Islet of Langerhans (tissue), 1 donor: Measurements from ENCODE around the genes PPP2R3A and A4GNT.

DNA sequence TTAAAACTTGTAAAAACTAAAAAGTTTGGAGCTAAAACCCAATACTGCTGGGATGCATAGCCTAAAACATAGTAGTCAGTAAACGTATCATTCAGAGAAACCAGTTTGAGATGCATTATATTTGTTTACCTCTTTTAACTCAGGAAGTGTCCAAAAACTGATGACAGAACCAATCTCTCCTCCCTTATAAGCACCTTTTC, 58.4 kb downstream of the CEP63 start:
- RRBS = no CpG with 5 or more reads among the region's 1 CpG

GRCh38 chr3:134695297-134695724, 44.5 kb upstream of the KY start:
- RRBS = no CpG with 5 or more reads among the region's 8 CpGs

DNA sequence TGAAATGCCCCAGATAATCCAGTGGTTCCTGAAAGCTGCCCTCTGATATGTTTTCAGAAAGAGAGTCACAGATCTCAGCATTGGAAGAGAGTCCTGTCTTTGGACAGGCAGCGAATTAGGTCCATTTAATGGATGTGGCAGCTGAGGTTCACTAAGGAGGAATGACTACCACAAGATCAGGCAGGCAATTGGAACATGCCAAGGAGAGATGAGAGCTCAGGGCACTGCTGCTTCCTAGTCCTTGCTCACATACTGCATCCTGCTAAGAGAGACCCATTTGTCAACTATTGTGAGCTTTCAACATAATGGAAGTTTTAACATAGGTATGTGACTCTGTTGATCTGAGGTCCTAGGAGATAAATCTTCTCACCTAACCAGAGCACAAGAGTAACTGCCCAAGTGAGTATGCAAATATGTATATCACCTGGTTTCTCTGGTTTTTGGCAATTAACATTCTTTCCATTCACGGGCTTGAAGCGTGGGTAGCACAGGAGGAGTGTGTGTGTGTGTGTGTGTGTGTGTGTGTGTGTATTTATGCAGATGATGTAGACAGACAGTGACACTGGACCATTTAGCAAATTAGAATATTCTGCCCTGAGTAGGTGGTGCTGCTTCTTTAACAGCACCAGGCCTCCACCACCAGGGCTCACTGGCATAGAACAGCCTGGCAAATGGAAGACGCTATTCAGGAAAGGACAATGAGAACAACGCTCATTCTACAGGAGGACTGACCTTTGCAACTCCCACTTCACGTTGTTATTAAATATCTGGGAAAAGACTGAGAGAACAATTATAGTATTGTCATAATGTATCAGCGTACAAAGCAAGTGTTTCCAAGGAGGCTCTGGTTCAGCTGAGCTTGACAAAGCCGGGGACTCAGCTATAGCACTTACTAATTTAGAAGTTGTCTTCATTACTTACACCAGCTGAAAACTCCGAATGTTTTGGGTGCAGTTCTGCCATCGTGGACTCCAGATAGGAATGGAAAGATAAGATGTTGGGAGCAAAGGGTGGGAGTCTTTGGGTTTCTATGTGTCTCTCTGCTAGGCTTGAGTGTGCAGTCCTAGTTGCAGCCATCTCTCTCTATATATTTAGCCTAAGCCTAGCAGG, 15.1 kb downstream of the EPHB1 start:
- RRBS = no CpG with 5 or more reads among the region's 10 CpGs

GRCh38 chr3:135965604-135966832, at the start of gene PPP2R3A:
TSS of gene PPP2R3A (plus strand) at chr3:135965728.
- RRBS = 3% methylated on average over 21 of the region's 109 CpGs

DNA sequence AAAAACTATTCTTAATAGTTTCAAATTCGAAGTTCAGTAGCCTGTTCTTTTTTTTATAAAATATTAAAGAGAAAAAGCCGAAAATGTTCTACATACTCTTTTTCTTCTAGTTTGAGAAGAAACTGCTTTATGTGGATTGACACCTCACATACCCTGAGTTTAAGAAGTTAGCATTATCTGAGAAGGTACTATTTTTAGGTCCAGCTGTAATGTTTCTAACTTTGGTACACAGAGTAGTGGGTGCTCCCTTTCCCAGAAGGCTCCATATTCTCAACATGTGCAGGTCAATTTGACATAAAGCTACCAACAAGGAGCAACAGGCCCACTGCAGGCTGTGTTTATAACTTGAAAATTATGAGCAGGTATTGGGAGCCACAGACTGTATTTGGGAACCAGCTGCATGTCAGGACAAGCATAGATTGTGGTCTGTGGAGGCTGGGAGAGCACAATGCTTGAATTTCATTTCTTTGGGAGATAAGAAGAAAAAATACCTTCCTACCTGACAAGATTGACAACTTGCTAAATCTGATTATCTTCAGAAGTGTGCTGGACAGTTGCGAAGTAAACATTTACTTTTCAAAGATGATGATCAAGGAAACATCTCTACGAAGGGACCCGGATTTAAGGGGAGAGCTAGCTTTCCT, 57.1 kb downstream of the PPP2R3A start:
- RRBS = no CpG with 5 or more reads among the region's 5 CpGs

DNA sequence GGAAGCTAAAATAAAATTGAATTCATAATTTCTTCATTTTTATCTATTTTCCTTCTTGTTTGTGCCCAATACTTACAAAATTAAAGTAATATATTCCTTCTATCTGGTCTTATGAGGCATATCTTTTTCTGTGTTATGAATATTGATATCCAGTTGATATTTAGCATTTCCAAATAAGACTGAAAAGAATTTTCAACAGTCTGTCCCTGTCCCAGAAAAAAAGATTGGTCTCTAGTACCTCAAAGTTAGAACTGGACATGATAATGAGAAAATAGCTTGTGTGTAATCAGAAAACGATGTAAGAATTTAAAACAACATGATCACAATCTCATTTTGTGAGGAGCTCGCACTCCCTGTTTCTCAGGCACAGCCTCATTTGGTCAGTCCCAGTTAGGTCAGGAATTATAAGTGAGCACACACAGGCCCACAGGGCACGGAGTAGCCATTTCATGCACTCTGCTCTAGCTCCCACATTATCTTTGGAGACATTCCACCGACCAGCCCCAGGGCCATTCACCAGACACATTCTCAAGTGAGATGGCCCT, 105.2 kb downstream of the PPP2R3A start:
- RRBS = no CpG with 5 or more reads among the region's 4 CpGs

GRCh38 chr3:136191999-136192589, 4.0 kb downstream of the MSL2 start:
- RRBS = no CpG with 5 or more reads among the region's 6 CpGs

GRCh38 chr3:136196685-136197487, 751 bp upstream of the MSL2 start:
- RRBS = 4% methylated on average over 8 of the region's 54 CpGs

DNA sequence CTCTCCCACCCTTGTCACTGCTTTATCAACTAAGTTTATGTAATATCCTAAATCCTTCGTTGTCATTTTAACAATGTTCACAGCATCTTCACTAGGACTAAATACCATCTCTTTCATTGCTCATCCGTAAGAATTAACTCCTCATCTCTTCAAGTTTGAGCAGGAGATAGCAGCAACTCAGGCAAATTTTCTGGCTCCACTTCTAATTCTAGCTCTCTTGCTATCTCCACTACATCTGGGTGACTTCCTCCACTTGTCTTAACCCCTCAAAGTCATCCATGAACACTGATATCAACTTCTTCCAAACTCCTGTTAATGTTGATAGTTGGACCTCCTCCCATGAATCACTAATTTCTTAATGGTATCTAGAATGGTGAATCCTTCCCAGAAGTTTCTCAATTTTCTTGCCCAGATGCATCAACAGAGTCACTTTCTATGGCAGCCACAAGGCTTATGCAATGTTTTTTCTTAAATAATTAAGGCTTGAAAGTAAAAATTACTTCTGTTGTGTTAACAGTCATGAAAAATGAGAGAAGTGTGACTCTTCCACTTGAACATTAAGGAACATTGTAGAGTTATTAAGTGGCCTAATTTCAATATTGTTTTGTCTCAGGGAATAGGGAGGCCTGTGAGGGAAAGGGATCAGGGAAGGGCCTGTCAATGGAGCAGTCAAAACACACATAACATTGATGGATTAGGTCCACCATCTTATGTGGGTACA, 164.3 kb downstream of the PCCB start:
- RRBS = no CpG with 5 or more reads among the region's 2 CpGs

DNA sequence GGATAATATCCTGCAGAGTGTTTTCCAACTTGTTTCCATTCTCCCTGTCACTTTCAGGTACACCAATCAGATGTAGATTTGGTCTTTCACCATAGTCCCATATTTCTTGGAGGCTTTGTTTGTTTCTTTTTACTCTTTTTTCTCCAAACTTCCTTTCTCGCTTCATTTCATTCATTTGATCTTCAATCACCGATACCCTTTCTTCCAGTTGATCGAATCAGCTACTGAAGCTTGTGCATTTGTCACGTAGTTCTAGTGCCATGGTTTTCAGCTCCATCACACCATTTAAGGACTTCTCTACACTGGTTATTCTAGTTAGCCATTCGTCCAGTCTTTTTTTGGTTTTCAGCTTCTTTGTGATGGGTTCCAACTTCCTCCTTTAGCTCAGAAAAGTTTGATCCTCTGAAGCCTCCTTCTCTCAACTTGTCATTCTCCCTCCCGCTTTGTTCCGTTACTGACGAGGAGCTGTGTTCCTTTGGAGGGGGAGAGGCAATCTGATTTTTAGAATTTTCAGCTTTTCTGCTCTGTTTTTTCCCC, 224.9 kb downstream of the STAG1 start:
- RRBS = no CpG with 5 or more reads among the region's 8 CpGs

- RRBS = no CpG with 5 or more reads among the region's 6 CpGs
Observed at GRCh38 chr3:136734714-136735573, 17.2 kb downstream of the STAG1 start.

DNA sequence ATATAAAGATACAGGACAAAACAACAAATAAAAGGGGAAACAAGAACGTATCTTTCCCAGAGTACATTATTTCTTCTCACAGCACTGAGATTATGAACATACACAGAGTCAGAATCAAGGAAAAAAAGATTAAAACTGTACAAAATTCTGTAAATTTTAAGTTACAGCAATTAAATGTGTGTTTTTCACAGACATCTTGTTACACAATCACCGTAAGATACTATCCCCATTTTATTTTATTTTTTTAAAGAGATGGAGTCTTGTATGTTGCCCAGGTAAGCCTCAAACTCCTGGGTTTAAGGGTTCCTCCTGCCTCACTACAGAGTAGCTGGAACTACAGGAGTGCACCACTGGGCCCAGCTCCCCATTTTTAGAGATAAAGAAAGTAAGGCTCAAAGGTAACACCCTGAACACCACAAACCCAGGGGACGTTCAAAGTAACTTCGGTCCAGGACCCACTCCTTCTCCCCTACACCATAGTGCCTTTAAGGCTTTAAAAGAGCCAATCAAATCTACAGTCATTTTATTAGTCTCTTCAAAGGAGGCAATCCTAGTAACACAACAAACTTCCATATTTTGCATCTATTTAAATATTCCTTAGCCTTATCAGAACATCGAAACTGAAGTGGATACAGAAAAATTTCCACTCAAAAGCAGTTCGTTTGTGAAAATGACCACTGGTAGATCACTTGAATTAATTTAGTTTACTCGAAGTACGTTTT, 2.1 kb downstream of the STAG1 start:
- RRBS = no CpG with 5 or more reads among the region's 8 CpGs

DNA sequence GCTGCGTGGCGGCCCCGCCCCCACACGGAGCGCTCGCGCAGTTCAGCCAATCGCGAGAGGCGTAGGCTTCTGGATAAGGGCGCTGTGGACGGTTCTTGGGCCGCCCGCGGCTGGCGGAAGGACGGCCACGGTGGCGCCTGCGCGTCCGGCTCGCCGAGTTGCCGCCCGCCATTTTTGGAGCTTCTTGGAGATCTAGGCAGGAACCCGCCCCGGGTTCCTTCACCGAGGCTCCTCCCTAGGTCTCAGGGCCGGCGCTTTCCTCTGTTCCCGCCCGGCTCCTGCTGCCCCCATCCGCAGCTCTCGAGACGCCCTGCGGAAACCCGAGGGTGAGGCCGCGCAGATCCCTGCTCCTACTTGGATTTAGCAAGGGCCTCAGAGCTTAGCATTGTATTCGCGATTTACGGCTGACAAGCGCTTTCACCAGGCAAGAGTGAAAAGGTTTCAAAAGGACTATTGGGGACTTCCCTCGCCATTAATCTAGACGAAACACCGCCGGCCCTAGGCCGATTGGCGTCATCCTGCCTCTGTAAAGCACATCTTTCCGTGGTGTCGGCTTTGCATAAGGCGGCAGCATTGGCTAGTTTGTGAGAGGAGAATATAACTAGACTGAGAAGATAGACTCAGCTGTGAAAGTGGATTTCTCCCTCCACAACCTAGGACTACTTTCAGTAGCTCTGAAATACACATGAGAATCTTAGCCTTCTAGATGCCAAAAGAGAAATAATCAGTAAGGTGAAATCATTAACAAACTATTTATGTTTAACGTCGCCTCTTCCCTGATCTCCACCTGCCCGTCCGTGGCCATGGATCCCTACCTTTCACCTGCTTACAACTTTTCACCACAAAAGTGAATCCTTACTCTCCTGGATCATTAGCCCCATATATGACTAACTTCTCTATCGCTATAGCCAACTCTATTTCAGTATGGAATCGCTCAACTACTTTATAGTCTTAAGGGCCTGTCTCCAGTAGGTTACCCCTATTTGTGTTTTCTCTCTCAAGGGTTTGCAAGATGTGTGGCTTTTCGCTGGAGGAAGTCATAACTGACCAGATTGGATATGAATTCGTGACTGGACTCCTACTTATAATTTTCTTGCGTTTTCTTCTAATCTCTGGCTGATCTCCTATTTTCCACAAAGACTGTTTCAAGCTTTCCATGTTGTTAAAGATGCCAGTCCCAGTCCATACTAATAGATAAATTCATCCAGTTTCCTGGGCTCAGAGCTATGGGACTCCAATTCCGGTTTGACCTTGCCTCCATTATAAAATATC, 827 bp upstream of the STAG1 start:
- RRBS = 10% methylated on average over 9 of the region's 63 CpGs

DNA sequence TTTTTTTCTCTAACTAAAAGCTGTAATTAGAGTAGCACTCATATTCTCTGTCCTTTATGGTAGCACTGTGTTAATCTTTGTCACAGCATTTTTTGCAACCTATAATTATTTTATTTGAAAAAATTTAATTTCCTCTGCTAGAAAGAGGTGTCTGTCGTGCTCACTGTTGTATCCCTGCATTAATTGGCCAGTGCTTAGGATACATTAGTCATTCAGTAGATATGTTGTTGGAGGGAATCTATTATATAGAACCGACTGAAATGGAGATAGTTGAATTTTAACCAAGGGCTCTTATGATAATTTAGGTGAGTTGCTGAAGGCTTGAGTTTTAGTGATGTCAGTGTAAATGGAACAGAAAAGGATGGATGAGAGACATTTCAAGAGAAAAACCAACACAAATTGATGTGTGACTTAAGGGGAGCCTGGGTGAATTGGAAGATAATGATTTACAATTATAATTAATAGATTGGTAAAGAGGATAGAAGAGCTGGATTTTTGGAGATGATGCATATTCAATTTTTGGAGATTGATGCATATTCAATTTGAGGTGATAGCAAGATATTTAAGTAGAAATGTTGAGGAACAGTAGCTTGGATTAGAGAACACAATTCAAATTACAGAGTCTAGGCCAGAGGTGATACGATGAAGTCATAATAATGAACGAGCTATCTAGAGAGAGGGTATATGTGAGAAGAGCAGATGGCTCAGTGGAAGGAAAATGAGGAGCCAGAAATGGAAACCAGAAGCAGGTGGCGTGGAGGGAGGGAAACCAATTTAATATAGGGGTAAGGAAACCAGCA, 21.6 kb downstream of the NCK1 start:
- RRBS = no CpG with 5 or more reads among the region's 5 CpGs

DNA sequence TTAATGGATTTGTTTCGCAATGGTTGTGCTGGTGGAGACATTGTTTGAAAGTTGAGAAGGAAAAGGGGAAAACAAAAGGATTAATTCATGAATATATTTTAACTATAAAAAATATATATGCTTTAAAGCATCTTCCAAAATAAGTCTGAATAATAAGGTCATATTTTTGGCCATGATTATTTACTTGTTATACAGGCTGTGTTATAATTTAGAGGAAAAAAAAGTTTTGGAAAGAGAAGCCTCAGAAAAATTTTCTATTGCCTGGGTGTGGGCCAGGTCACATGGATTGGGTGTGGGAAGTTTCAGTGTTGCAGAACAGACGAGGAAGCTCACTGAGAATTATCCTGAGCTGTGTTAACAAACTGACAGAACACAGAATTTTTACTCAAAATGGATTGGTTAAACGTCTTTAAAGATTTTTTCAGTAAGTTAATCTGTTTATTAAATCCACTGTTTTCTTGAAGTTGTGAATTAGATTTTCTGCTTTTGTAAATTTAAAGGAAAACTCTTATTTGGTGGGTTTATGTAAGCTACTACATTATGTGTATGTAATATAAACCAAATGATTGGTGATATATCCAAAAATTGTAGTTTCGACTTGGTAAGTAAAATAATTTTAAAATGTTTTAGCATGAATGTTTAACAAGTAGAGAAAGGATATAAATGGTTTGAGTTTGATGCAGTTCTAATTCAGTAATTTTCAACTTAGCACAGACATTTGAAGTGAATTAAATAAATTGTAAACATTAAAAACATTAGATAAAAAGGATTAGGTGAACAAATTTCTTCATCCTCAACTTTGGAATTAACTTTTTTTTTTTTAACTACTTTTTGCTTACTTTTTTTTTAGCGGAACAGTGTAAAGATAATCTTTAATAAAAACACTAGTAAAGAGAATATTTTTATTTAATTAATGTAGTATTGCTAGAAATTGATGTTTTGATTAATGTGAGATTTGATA, 27.3 kb upstream of the IL20RB start:
- RRBS = no CpG with 5 or more reads among the region's 5 CpGs

DNA sequence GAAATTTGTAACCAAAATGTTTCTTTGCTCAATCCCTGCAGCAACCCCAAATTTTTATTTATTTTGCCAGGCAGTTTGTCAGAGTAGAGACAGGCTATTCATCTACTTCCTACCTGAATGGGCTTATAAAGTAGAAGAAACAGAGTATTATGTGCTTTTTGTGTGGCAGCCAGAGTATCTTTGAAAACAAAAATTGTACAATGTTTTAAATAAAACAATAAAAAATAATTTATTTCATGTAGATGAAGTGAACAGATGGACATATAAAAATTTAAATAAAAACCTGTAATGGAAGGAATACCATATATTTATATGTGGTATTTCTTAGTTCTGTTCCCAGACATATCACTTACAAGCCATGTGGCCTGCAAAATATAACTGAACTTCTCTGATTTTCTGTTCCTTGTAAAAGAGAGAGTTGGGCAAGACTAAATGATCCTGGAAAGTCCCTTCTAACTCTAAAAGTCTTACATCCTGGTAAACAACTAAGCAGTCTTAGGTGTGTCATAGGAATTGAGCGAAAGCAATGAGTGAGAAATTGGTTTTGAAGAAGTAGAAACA, 25.4 kb upstream of the IL20RB start:
- RRBS = no CpG with 5 or more reads among the region's 1 CpG

- RRBS = no CpG with 5 or more reads among the region's 1 CpG
Observed at GRCh38 chr3:136961198-136961689, 3.5 kb downstream of the IL20RB start.

DNA sequence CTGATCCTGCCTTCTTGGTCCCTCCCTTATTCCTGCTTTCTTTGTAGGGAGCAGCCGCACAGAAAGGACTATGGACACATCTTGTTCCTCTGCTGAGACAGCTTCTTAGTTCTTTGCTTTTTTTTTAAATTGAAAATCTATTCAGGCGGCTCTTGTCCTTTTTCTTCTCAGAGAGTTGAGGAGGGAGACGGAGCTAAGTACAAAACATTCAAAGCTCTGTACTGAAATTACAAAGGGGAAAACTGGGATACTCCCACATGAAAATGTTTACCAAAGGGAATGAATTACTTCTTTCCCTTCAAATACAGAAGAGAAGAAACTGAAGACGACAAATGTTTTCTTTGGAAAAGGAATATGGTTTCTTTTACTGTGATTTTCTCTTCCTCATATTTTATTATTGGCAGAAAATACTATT, 285.2 kb downstream of the IL20RB start:
- RRBS = no CpG with 5 or more reads among the region's 4 CpGs

GRCh38 chr3:138131976-138132649, at the start of gene A4GNT:
TSS of gene A4GNT (minus strand) at chr3:138132390.
- RRBS = no CpG with 5 or more reads among the region's 4 CpGs

DNA sequence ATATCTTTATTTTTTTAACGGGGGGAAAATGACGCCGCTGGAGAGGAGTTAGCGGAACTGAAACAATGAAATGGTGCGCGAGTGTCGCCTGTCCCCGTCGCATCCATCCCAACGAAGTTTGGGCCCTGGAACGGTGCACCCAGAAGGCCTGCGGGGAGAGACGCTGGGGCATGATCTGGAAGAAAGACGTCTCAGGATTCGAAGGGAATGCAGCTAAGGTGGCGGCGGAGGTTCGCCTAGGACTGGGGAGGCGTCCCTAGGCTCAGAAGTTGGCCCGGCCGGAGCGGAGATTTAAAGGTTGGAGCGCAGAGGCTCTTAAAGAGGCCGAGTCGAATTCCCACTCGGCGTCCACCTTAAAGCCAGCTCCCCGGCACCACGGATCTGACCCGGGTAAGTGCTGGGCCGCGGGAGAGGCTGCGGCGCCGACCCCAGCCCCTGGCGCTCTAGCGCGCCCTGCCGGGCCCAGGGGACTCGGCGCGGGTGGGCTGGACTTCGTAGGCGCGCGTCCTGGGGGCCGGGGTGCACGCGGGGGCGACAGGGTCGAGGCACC, 368 bp upstream of the MRAS start:
- RRBS = 2% methylated on average over 28 of the region's 51 CpGs